Metastatic Breast Carcinoma in the Ovary (tissue), 3 donors: ENCODE measurements around a stretch of chrX.

DNA sequence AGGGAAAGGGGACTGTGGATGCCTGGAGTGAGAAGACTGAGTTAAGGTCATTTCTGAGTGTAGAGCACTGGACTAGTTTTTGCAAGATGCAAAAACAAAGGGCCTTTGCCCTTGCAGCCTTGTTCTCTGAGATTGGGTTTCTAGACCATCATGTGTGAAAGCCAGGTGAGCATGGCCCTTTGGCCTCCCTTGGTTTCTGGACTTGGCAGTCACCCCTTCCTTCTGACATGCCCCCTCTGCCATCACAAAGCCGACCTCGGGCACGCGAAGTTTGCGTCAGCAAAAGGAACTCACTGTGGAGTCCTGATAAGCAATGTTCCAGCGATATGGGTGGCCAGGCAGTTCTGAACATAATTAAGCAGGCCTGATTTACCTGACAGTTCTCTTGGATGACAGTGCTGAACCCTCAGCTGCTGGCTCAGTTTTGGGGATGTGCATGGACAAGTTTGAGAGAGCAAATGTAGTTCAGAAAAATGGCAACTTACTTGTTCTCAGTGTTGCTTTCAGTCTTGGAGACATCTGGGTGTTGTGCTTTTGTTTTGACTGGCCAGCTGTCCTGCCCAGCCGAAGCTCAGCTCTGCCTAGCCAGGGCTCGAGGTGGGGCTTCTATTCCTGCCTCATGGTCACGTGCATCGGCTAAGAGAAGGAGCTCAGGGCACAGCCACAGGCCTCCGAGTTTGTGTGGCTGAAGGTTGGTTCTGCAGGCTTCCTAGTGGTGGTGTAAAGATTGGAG is 78.2 kb downstream of the CLDN34 start:
- PRO-cap, 3 experiments, result no peak in any of the 3 experiments

- PRO-cap, 3 experiments, result peak in 2 of 3 experiments; most common minus-strand start chrX:10099549 (in 1)
These were observed 57.4 kb upstream of the CLCN4 start for GRCh38 chrX:10099367-10099711.

GRCh38 chrX:10133889-10134861 is 22.6 kb upstream of the CLCN4 start:
- PRO-cap, 3 experiments, result no peak in any of the 3 experiments

GRCh38 chrX:10158247-10158709 is 1.5 kb downstream of the CLCN4 start:
- PRO-cap, 3 experiments, result no peak in any of the 3 experiments

DNA sequence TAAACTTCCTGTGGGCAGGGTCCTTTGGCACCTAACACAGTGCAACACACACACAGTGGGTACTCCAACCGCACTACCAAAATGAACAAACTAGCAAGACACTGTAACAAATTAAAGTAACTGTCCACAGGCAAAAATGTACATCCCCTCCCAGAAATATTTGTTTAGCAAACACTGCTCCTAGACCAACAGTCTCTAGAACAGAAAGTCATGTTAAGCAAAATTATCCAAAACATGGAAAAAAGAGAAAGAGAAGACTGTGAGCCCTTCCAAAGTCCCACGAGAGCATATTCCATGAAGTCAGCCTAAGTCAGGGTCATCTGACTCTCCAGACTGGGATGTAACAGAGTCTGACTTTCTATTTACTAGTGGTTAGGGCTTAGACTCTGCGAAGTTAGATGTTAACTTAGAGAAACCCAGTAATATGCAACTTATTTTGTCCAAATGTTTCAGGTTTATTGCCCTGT is 102.4 kb downstream of the MID1 start:
- PRO-cap, 3 experiments, result no peak in any of the 3 experiments

DNA sequence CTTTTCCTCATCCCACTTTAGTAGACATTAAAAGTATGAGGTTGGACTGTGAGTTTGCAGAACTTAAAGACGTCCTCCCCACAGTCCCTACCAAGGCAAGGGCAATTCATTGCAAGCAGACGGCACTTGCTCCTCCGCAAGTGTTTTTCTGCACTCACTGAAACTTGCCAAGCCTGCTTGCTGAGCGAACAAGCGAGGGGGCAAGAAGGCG is 1.6 kb downstream of the MID1 start:
- PRO-cap, 3 experiments, result no peak in any of the 3 experiments

DNA sequence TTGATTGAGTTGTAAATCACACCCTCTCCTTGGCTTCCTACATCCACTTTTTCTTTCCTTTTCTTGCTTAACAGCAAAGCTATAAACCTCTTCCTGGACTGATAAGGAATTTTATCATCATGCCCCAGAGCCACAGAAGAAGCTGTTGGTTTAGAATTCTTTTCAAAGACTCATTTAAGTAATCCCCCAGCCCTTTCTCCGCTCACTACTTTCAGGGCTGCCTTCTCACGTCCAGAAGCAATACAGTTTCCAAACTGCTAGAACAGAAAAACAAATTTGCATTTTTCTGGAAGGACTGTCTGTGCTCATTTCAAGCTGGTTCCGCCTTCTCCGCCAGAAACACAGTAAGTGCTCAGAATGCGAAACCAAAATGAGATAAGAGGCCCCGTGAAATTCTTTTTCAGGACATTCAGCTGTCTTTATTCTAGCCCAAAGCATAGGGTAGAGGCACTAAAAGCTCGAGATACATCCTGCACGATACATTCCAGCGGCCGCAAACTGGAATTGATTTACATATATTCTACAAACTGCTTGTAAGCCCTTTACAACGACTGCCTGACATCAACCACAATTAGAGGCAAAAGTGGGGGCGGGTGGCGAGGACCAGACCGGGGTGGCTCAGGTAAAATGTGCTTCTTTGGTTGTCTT is 764 bp downstream of the MID1 start:
- PRO-cap, 3 experiments, result no peak in any of the 3 experiments

DNA sequence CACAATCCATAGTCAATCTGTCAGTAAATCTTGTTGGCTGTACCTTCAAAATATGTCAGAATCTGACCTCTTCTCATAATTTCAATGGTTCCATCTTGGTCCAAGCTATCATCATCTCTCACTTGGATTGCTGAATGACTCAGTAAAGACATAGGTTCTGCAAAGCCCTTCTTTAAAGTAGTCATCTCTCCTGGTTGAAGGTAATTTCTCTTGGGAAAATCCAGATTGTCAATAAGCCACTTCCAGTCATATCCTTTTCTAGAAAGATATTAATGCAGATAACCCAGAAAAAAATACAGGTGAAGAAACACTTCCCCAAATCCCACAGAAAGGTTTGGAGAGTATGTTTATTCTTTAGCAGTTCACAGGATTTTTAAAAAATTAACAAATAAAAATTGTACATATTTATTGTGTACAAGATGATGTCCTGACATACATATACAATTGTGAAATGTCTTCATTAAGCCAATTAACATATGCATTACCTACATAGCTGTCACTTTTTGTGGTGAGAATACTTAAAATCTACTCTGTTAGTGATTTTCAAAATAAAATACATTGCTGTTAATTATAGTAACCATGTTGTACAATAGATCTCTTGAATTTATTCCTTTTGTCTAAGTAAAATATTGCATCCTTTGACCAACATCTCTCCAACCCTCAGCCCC is 23.0 kb downstream of the AMELX start:
- PRO-cap, 3 experiments, result no peak in any of the 3 experiments

DNA sequence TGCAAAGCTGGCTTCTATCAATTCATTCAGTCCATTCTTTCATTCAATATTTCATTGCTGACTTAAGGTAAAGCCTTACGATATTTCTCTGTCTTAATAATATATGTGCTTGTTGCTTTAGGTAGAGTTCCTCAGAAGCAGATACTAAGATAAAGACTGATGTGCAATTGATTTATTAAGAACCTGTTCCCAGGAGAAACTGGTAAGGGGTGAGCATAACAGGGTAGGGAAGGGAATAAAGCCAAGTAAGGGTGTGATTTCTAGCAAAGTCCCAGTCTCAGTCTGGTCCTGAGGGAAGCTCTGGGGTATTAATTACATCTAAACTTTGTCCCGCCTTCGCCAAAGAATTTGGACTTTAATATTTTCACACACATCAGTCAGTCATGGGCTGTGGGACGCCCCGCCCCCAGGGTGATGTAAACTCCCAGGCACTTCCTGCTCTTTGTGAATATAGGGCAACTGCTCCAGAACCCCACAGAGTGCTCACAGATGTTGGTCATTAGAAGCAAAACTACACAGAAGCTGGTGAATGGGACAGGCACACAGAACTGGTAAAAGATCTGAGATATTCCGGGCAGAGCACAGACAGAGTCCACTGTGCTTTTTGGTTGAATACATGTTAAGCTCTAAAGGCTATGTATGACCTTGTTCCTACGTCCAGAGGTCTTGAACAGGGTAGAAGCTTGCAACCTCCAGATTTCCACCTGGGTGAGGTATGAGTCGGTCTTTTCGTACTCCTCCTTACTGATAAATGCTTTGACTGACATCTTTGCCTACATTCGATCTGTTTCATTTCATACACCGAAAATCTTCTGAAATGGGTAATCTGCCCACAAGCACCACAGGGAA is 144.3 kb downstream of the AMELX start:
- PRO-cap, 3 experiments, result no peak in any of the 3 experiments

DNA sequence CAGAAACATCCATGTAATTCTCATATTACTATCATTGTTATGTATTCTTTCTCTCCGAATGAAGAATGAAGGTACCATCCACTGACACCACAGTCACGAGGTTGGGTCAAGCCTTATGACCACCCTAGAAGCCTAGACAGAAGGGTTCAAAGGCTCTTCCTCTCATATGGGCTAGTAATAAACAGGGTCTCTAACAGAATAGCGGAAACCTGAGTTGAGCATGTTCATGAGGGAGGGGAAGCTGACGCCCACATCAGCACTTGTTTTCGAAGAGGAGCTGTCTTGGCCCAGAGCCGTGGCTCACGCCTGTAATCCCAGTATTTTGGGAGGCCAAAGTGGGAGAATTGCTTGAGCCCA is 21.6 kb upstream of the TMSB4X start:
- PRO-cap, 3 experiments, result no peak in any of the 3 experiments

DNA sequence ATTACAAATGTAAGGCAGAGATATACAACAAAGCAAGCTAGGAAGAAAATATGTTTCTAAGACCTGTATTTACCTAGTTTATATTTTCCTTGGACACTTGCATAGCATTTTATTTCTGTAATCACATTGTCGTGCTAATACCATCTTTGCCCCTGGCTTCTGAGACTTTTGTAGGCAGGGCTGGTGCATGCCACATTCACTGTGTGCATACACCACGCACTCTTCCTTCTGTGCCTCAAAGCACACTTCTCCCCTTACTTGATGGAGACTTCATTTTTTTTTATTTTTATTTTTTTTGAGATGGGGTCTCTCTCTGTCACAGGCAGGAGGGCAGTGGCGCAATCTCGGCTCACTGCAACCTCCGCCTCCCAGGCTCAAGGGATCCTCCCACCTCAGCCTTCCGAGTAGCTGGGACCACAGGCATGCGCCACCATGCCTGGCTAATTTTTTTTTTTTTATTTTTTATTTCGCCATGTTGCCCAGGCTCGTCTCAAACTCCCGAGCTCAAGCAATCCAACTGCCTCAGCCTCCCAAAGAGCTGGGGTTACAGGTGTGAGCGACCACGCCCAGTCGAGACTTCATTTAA is 5.1 kb downstream of the TMSB4X start:
- PRO-cap, 3 experiments, result peak in 1 of 3 experiments; most common minus-strand start position 232 of the sequence (in 1)

GRCh38 chrX:13093379-13094029 is 49.1 kb upstream of the FAM9C start:
- PRO-cap, 3 experiments, result no peak in any of the 3 experiments

GRCh38 chrX:13167876-13168273 is 123.5 kb upstream of the FAM9C start:
- PRO-cap, 3 experiments, result no peak in any of the 3 experiments

DNA sequence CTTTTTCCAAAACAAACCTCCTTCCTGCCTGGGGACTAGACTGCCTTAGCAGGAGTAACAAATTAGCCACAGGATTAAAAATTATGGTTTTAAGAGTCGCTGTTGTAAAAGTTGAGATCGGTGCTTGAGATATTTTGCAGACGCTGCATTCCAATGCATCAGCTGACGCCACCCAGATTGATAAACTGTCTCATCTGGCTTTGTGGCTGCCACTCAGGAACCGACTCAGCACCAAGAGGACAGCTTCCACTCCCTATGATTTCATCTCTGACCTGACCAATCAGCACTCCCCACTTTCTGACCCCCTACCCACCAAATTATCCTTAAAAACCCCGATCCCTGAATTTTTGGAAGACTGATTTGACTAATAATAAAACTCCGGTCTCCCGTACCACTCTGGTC is 70.7 kb downstream of the ATXN3L start:
- PRO-cap, 3 experiments, result no peak in any of the 3 experiments

- PRO-cap, 3 experiments, result no peak in any of the 3 experiments
These were observed 7.0 kb upstream of the TCEANC start for GRCh38 chrX:13646060-13646259.

DNA sequence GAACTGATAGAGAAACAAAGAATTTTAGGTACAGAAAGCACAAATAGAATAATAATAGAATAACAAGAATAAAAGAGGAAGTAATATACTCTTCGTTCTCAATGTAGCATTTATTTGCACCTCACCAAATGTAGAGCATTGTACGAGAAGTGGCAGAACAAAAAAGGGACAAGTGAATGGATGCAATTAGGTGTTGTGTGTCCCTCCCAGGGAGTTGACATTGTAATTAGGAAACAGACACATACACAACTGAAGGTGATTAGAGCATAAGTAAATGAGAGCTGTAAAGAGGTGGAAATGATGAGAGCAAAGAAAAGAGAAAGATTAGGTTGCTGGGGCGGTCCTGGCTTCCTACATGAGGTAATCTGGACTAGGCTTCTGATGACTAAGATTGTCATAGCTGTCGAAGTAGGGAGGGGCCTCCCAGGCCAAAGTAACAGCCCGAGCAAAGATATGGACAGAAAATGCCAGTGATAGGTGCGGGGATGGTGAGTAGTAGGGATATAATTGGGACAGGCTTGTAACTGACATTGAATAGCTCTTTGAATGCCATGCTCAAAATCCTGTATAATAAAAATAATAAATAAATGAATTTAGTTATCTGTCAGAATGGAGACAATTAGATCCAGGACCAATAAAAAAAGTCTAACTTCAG is 10.5 kb downstream of the RAB9A start:
- PRO-cap, 3 experiments, result no peak in any of the 3 experiments

- PRO-cap, 3 experiments, result no peak in any of the 3 experiments
These were observed 32.3 kb downstream of the OFD1 start for GRCh38 chrX:13766623-13767374.

- PRO-cap, 3 experiments, result no peak in any of the 3 experiments
These were observed 20.3 kb upstream of the GPM6B start for GRCh38 chrX:13837217-13837571.

DNA sequence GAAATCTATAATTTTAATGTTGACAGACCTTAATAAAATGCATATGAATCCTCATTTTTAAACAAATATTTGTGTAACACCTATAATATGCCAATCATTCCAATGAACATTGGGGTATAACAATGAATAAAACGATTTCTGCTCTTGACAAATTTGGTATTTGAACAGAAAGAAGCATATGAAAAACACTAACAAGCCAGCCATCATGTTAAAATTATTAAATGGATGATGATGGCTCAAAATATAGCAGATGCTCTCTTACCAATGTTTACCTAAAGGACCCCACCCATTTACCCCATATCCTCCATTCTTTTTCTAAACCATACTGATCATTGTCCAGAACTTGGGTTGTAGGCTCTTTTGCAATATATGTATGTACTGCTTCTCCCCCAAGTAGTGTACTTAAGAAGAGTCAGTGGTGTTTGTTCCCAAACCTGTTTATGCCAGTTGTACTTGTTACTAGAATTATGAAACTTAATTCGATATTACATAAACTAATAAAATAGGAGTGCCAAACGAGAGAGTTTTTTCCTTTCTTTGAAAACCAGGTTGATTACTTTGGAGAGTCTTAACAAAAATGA is 96.5 kb downstream of the GEMIN8 start:
- PRO-cap, 3 experiments, result no peak in any of the 3 experiments

GRCh38 chrX:15299978-15300624 is 15.3 kb downstream of the ASB11 start:
- PRO-cap, 3 experiments, result no peak in any of the 3 experiments